ENCODE measurements around the genes PAGE4, EZHIP, SSX2, KDM5C and HSD17B10.

DNA sequence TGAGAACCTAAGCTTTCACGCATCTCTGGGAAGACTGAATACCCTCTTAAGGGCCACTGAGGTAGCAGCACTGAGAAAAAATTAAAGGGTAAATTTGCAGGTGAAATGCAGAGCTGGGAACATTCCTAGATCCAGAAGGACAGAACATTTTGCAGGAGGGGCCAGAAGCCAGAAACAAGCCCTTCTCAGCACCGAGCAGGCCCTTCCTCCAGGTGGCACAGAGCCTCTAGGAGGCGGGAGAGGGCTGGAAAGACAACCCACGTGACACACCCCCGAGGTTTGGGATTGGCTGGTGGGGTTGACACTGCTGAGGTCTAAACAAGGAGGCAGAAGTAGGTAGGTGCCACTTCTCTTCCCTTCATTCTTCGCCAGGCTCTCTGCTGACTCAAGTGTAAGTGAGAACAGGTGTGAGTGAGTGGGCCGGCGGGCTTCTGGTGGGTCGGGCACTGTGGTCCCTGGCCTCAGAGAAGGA, at the start of gene PAGE4:
TSS of gene PAGE4 (plus strand) at position 343 of the 472 bp plus-strand sequence.
- PRO-cap = no peak
- RAMPAGE, long total RNA = no peak

GRCh38 chrX:49830168-49830567, 1.1 kb downstream of the PAGE4 start:
- PRO-cap = no peak
- RAMPAGE, long total RNA = no peak

DNA sequence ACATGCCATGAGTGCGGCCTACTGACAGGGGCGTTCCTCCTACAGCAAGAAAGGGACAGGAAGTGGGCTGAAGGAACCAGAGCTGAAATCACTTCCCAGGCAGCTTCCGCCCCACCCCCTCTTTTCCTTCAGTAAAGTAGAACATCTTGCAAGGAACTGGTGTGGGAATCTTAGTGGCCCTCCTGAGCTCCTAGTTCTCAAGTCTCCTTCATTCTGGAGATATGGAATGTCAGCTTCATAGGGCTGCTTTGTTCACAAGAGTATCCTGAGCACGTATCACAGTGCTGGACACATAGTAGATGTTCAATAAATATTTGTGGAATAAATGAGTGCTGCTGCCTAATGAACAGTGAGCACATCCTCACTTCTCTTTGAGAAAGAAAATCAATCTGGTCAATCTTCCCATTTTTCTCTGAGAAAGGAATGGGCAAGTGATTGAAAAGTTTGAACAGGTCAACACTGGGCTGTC, 167.7 kb upstream of the DGKK start:
- PRO-cap = no peak
- RAMPAGE, long total RNA = no peak

DNA sequence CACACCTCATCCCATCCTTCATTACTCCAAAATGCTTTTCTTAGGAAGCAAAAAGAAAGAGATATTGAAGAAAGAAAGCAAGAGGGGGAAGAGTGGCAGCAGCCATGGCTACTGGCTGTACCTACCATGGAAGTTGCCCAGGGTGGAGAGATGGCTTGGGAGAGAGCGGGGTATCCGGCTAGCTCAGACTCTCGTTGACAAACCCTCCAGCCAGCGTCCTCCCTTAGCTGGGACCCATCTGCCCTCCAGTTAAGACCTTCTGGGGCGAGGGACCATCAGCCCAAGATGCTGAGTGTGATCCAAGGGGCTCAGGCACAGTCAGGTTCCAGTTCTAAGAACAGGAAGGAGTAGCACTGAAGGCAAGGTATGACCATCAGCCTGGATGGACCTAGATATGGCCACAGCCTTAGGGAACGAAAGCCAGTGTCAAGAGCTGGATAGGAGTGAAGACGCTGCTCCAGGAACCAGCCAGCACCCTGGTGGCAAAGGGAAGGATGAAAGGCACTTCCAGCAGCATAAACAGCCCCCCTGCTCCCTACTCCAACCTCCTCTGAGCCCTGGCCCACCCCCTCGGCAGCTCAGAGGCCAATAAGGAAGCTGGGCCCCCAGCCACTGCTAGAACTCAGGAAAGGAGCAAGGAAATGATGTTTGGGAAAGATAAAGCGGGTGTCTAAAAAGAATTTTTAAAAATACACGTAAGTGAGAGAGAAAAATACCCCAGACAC, 170.6 kb downstream of the SHROOM4 start:
- PRO-cap = no peak
- RAMPAGE, long total RNA = no peak

GRCh38 chrX:50697480-50698204, 116.4 kb downstream of the SHROOM4 start:
- PRO-cap = no peak
- RAMPAGE, long total RNA = no peak

DNA sequence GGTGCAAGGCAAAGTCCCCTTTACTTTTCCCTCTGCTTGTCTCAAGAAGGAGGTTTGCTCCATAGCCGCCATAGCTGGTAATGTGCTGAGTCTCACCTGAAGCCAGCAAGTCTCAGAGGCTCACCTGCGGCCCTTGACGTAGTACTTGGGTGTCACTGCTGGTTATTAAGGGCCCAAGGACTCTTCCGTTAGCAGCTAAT, 142.6 kb downstream of the BMP15 start:
- PRO-cap = no peak
- RAMPAGE, long total RNA = no peak

- PRO-cap = no peak
- RAMPAGE, long total RNA = no peak
These were observed at the start of gene EZHIP for GRCh38 chrX:51406543-51407070. TSS of gene EZHIP (plus strand) at chrX:51406948.

DNA sequence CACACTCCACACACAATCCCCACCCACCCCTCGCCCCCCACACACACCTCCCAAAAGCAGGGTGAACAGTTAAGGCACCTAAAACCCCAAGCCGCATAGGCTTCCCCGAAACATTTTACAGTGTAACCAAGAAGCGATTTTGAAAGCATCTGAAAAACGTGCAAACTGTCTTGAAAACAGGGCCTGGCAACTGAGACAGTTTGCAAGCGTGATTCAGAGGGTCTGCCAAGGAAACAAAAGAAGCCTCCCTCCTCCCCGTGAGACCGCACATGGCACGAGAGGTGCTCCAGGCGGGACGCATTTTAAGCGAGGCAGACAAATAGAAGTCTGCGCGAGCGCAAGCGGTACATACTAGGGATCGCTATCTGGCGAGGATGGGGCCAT, 801 bp downstream of the NUDT11 start:
- PRO-cap = no peak
- RAMPAGE, long total RNA = no peak

DNA sequence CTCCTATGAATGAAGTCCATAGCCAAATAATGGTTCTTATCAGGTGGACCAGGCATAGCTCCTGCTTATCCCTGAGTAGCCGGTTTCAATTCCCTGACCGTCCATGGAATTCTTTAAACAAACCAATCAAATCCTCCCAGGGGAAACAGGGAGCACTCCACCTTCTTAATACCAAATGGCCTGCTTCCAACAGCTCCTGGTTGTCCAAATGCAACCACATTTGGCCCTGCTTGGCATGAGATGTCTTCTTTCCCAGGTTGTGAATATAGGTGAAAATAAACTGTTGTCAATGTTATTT, 43.0 kb downstream of the CENPVL3 start:
- PRO-cap = no peak
- RAMPAGE, long total RNA = no peak

DNA sequence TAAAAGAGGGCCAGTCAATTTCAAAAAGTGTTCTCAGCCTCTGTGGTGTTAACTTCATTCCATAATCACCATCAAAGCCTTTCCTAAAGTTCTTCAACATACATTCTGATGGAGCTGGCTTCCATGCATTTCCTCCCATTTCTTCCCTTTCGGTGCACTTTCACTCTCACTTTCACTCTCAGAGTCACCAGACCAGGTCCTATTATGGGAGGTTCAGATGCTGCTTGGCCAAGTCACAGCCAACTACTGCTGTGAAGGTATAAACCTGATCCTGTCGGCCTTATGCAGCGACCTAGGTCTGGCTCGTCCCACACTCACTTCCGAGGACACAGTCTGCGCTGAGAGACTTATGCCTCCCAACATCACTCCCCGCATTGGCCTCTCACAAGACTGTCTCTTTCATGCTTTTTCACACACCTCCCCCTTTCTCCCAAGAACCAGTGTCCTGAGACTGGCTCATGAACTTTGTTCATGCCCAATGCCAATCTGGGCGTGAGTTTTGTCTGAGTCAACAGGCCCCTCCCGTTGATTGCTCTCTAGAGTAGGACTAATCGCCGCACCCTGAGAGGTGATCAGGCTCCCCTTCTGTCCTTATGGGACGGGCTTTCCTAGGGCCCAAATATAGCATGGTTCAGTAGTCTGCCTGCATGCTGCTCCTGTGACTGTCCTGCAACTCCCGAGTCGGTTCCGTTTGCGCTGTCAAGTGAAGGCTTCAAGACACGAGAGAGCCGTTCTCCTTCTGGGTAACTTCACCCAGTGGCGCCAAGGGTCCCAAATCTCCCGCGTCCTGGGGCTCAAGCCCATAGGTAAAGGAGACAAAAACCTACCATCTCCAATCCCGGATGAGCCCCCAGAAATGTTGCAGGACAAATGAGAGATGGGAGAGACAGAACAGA, 60.9 kb upstream of the XAGE1B start:
- PRO-cap = no peak
- RAMPAGE, long total RNA = no peak

DNA sequence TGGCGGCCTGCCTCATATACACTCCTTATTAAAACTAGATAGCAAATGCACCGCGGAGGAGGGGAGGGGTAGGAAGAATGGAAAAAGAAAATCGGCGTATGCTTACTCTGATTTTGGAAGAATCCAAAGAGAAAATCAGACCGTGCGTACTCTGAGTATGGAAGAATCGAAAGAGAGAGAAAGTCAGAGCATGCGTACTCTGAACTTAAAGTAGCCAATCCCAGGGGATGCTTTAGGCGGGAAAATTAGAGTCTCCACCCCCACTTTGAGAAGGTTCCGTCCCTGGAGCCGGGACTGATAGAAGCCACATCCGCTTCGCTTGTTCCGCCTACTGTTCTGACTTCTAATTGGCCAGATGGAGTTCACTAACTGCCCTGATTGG, at the start of gene SSX2:
TSS of gene SSX2 (minus strand) at position 173 of the 382 bp plus-strand sequence.
- PRO-cap = no peak
- RAMPAGE, long total RNA = no peak

GRCh38 chrX:52811423-52811874, 362 bp downstream of the XAGE5 start:
- PRO-cap = no peak
- RAMPAGE, long total RNA = no peak

DNA sequence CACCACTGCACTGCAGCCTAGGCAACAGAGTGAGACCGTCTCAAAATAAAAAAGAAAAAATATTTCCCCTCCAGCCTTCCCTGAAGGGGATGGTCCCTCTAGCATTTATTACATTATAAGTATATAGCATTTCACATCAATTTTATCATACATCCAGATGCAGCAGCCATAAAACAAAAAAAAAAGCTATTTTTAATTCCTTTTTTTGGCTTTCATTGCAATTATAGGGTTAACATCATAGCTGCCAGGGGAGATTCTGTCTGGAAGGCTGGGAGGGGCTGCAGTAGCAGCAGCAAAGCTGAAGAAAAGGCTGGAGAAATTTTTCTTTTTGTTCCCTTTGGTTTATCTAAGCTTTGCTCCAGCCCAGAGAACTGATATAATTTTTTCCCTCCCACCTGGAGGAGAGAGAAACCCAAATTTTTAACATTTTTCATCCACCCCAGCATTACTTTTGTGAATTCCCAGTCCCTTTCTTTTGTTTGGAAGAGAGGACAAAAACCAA, 24.9 kb upstream of the FAM156A start:
- PRO-cap = no peak
- RAMPAGE, long total RNA = no peak

DNA sequence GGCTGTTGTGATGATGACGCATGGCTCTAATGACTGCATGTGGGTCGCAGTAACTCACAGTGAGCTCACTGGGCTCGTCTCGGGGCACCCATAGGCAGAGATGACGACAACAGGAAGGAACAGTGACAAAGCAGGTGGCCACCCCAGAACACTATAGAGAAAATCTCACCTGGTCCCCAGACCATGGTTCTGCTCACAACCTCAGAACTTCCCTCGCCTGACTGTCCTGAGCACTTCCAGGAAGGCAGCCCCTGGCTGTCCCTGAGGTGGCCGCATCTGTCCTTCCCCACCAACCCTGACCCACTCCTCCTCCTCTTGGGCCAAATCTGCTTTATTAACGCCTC, 30.8 kb upstream of the FAM156A start:
- PRO-cap = no peak
- RAMPAGE, long total RNA = no peak

- PRO-cap = no peak
- RAMPAGE, long total RNA = no peak
These were observed 10.4 kb upstream of the TSPYL2 start for GRCh38 chrX:53071337-53072628.

- PRO-cap = unidirectional peak, minus-strand start at chrX:53081998; bidirectional peak, plus-strand start at chrX:53082367, minus-strand start at chrX:53082110
- RAMPAGE, long total RNA = no peak
These were observed 408 bp upstream of the TSPYL2 start for GRCh38 chrX:53081642-53082276.

- PRO-cap = no peak
- RAMPAGE, long total RNA = no peak
These were observed 34.7 kb downstream of the KDM5C start for GRCh38 chrX:53189984-53190972.

- PRO-cap = bidirectional peak, plus-strand start at chrX:53225502, minus-strand start at chrX:53225199
- RAMPAGE, long total RNA = no peak
These were observed at the start of gene KDM5C for GRCh38 chrX:53225054-53225327. TSS of gene KDM5C (minus strand) at chrX:53225207.

- PRO-cap = bidirectional peak, plus-strand start at chrX:53434540, minus-strand start at chrX:53434370
- RAMPAGE, long total RNA = start-site peak on the minus strand at chrX:53434363-53434370, 98 and 102 reads in 2 replicates
These were observed at the start of gene HSD17B10 for GRCh38 chrX:53434049-53434949. TSS of gene HSD17B10 (minus strand) at chrX:53434370.

GRCh38 chrX:53592198-53592876, 94.2 kb downstream of the HUWE1 start:
- PRO-cap = no peak
- RAMPAGE, long total RNA = no peak

All from Karpas-422 (cell line).